GM23248 (cell line): ENCODE data around the gene FAM240B.

DNA sequence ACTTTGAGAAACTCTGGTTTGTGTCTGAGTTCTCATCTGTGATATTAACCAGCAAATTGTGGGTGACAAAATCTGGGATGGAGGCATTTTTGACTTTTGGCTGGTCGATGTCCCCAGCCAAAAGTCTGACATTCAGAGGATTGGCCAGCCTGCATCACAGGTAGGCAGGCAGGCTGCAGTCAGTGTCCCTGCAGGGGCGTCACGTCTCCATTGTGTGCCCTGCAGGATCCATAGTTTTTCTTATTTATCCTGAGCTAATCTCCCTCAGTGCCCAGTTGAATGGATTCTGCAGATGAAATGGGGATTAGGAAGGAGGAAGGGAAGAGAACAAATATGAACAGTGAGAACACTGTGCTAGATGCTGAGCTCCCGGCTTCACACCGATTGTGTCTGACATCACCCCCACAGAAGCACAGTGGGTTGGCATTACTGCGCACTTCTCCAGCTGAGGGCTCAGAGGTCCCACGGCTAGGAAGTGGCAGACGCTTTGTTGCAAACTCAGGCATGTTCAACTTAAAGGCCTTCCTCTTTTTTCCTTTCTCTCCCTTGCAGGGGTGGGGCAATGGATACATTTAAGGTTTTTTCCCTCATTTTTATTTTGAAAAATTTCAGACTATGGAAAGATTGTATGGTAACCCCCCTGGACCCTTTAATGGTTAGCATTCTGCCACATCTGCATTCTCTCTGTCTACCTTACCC is 15.4 kb upstream of the SHB start:
- RAMPAGE, long total RNA = no peak

DNA sequence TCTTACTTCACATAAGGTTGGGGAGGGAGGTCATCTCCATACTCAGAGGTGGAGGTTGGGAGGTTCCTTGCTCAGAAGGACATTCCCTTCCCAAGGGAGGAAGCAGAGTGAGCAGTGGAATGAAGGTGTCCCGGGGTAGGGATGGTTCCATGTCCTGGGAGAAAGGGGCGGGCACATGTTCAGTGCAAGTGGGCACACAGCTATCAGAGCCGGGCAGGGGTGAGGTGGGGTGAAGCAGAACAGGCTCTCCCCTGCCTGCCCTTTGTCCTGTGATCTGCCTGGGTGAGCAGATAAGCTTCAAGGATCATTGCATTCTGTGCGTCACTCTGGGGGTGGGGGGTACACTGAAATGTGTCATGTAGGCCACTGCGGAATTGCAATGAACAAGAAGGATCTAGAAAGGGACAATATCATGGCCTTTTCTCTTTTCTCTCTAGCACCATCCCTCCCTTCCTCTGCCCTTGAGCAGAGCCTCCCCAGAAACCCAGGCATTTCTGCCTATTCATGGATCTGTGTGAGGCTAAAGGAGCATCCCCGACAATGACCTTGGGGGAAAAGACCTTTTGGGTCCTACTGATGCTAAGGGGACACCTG is 61.7 kb upstream of the SHB start:
- RAMPAGE, long total RNA = no peak

GRCh38 chr9:38434729-38435220 is 10.5 kb upstream of the IGFBPL1 start:
- RAMPAGE, long total RNA = no peak

DNA sequence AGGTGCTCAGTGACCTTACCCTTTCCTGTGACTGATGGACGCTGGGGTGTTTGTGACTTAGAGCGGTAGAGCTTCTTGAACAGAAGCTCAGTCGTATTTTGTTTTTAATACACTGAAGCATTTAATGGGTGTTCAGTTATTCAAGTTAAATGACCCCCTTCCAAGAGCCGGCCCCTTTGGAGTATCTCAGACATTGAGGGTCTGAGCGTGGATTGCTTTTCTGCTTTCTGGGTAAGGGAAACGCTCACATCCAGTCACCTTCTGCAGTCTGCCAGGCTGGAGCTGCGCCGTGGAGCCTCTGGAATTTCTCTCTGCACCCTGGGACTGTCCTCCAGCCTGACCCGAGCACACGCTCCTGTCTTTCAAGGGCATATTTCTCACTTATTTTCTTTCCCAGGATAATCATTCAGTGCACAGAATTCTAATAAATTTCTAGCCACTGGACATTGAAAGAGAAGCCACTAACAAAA is 13.5 kb downstream of the FAM240B start:
- RAMPAGE, long total RNA = no peak

DNA sequence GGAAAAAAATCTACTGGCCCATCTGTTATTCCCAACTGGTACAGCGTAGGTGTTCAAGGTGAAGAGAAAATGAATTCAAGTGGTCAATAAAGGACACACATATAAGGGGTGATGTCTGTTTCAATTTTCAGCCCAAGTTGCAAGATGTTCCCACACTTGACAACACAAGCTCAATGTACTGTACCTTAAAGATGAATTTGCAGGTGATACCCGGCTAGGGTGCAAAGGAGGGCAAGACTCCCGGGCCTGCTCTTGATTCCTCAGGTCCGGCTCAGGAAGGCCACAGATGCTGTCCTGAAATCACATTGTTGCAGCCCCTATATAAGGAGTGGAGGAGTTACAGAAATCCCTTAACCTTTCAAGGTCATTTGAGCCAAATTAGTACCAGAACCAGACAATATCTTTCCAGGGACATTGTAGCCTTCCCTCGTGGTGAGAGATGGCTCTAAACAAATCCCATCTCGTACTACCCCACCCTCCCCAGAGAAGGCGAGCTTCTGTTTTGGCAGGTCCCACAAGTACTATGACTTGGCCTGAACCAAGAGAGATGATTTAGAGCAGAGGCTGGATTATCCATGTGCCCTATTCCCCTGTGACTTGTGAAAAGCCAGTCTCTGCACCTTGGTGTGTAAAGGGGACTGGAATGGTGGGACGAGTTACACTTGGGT is at the start of gene FAM240B:
Gene FAM240B, minus strand, starts transcription at position 296 of the 668 bp plus-strand sequence.
- RAMPAGE, long total RNA = no peak

DNA sequence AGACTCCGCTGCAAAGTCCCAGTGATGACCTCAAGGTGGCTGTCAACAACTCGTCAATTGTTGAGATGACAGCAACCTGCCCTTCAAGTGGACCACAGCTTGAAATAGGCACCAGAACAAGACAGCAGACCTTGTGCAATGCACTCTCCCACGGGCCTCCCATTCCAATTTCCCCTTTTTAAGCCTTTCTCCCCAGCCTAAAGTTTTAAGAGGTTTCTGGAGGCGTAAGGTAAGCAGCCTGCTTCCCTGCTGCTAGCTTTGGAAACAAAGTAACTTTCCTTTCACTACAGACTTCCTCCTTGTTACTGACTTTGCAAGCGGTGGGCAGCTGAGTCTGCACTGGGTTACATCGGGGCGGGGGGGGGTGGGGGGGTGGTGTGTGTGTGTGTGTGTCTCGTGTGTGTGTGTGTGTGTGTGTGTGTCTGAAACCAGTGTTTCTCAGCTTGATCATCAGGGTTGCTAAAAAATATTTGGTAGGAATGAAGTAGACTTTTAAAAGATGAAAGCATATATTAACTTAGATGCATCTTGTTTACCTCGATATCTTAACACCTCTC is 229.8 kb upstream of the FAM240B start:
- RAMPAGE, long total RNA = no peak

DNA sequence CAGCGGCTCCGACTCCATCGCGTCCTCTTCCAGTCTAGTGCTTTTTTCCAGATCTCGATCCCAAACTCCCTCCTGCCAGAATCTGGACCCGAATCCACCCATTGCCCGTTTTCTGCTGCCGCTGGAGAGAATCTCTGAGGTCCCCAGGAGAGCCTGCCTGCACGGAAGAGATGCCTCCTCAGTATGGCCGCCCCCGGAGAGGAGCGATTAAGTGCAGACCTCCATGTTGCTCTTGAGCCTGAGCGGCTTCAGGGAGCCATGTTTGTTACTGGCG is 518.8 kb downstream of the SPATA31A1 start:
- RAMPAGE, long total RNA = no peak

GRCh38 chr9:41643389-41644371 is 454.6 kb upstream of the ZNG1F start:
- RAMPAGE, long total RNA = no peak

GRCh38 chr9:41651007-41651244 is 461.8 kb upstream of the ZNG1F start:
- RAMPAGE, long total RNA = no peak

DNA sequence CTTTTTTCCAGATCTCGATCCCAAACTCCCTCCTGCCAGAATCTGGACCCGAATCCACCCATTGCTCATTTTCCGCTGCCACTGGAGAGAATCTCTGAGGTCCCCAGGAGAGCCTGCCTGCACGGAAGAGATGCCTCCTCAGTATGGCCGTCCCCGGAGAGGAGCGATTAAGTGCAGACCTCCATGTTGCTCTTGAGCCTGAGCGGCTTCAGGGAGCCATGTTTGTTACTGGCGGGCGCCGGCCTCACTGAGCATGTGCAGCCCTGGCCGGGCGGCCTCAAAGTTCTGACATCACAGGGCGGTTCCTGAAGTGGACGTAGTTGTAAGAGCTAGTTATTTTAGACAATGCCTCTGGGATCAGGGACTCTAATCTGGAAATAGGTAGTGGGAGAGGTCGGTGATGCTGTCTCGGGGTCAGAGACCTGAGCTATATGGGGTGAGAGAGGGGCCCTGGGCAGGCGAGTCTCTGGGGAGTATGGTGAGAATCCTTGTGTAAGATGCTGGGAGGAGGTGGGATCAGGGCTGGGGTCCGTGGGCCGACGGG is 542.1 kb downstream of the SPATA31A6 start:
- RAMPAGE, long total RNA = no peak

DNA sequence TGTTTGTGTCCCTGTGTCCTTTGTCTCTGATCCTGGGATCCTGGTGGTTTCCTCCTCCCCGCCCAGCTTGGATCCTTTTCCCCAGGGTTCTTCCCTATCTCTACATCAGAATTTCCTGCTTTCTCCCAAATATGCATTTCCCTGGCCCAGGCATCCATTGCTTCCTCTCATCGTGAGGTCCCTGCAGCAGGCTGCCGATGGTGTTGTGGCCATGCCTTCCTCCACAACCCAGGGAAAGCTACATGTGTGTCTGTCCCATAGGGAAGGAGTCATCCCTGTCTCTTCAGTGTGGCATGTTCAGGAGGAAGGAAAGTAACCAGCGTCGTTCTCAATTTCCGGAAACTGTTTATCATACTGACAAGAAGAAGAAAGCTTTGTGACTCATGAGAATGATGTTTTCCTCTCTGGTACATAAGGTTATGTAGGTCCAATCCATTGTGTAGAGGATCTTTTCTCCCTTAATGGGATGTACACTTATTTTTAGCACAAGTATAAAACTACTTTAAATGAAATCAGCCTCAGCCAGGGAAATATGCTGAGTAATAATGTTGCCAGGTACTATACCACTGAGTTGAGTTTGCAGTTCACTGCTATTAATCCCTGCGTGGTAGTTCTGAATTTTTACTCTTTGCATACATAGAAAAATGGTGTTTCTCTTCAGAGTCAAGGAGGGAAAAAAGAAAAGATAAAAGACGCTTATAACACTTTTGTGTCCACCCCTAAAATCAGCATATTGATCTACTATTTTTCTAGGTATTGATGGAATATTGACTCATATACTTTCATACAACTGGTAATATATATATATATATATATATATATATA is 956.8 kb downstream of the SPATA31A6 start:
- RAMPAGE, long total RNA = no peak

DNA sequence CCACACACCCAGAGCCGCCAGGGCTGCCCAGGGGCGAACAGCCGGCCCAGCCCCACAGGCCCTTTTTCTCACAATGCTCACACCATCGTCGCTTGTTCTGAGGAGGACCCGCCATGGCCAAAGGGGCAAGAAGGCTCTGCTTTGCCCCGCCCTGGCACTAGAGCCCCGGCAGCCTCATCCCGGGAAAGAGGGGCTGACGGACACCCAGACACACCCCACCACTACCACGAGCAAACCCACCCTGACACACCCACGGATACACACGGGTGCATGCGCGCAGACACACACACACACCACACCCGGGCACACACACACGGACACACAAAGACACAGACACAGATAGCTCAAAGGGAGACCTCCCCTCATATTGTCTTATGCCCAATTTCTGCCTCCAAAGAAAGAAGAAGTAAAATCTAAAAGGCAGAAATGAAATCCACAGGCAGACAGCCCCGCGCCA is 1610.7 kb downstream of the SPATA31A7 start:
- RAMPAGE, long total RNA = no peak

- RAMPAGE, long total RNA = start-site peak on the plus strand at chr9:62802725-62802806, 6 and 19 reads in 2 replicates
These were observed 1612.6 kb downstream of the SPATA31A7 start for GRCh38 chr9:62802363-62802981.

DNA sequence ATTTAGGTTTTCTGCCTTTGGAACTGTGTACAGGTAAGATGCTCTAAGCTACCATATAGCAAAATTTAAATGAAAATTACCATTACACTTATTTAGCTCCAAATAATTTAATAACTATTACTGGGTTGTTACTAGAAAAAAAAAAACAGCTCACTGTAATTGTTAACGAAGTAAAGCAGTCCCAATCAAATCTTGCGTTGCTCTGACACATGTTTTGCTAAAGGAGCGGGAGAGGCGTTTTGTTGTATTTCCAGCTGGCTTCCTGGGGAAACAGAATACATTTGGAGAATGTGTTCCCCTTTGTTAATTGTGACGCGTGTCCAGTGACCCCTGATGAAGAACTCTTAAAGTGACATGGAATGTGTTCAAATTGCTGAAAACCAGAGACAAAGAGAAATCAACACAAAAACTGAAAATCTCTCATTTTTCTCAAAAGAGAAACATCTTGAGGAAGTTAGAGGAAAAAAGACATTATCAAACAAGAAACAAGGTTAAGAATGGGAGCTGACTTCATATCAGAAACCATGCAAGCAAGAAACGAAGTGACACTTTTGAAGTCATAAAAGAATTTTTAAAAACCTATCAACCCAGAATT is 1690.6 kb downstream of the SPATA31A7 start:
- RAMPAGE, long total RNA = no peak

DNA sequence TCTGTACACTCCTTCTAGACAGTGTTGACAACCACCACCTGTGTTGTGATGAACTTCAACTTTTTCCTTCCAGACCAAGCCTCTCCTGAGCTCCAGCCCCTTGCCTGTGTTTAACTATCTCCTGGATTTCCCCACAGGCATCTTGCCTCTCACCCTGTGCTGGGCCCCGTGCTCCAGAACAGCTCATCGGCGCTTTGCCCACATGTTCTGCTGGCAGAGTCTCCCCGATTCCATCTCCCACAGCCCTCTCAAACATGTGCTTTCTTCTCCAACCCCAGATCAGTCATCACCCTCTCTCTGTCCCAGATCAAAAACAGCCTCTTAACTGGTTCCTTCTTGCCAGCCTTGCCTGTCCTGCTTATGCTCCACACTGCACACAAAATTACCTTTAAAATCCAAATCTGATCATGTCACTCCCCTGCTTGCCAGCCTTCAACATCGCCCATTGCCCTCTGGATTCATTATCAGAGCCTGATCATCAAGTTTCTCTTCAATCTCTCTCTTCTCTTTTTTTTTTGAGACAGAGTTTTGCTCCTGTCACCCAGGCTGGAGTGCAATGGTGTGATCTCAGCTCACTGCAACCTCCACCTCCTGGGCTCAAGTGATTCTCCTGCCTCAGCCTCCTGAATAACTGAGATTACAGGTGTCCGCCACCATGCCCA is 1959.2 kb downstream of the FOXD4L5 start:
- RAMPAGE, long total RNA = no peak

GRCh38 chr9:63338075-63339074 is 1946.6 kb downstream of the FOXD4L5 start:
- RAMPAGE, long total RNA = no peak

DNA sequence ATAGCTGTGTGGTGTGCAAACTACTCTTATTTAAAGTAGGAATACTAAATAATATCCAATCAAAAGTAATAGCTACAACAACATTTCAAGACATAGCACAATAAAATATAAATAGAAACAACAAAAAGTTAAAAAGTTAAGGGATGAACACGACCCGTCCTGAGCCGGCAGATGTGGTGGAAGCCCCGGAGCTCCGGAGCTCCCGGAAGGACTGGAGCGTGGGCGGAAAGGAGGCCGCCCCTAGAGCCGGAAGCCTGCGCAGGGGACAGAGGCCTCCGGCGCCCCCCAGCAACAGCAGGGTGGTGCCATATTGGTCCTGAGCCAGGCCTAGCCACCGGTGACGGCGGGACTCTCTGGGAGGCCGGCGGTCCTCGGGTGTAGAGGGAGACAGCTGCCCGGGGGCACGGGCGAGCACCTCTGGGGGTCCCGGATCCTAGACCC is 1472.3 kb downstream of the FOXD4L5 start:
- RAMPAGE, long total RNA = no peak

GRCh38 chr9:64634092-64634403 is 651.0 kb downstream of the FOXD4L5 start:
- RAMPAGE, long total RNA = no peak

GRCh38 chr9:65143849-65144270 is 141.1 kb downstream of the FOXD4L5 start:
- RAMPAGE, long total RNA = no peak

DNA sequence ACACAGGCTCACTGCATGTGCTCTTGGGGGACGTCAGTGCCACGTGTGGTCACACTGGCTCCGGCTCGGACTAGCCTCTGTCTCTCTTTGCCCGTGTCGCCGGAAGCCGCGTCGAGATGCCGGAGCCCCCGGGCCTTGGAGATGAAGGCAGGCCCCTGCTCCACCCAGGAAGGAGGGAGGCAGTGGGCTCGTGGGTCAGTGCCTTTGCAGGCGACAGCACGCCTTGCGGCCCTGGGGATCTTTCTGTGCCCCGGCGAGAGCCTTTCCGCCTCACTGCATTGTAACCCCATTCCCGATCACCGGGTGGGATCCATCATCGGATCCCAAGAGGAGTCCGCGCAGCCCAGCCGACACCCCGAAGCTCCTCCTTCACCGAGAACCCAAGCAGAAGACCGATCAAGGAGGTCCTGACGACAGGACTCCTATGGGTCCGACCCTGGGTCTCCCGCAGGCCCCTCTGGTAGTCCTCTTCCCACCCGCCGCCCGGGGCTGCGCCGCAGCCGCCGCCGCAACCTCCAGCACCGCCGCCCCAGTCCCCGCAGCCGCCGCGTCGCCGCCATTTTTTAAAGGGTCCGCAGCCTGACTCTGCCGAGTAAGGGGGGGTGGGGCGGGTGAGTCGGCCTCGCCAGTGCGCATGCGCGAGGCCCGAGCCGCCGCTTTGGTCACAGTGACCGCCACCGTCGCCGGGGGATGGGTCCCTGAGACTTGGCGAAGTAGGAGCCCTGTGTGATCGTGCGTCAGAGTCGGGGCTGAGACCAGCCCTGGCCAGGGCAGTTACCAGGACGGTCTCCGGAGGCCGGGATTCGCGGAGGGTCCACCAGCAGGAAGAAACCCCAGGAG is 532.6 kb downstream of the FOXD4L4 start:
- RAMPAGE, long total RNA = start-site peak on the plus strand centred at position 664 of the sequence, 47 bp wide, 166 and 119 reads in 2 replicates